Right cardiac atrium (tissue), 1 donor: ENCODE measurements around a stretch of chr1.

DNA sequence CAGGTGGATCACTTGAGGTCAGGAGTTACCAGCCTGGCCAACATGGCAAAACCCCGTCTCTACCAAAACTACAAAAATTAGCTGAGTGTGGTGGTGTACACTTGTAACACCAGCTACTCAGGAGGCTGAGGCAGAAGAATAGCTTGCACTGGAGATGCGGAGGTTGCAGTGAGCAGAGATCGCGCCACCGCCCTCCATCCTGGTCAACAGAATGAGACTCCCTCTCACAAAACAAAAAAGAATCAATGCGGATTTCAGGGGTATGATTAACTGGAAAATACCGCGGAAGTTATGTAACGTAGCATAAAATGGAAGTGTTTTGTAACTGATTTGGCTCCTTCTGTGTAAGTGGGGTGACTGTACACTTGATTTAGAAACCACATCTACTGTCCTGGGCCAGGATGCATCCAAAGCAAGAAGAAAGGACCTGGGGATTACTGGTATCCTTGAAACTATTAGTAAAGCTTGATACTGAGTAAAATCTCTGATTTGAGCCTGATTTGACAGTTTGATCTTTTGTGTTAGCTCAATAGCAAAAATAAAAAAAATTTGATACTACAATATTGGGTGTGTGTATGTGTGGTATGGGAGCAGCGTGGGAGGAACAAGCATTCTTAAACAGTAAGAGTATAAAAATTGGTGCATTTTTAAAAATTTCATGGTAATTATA lies 3.1 kb upstream of the VAMP4 start:
- PRO-cap: no peak

DNA sequence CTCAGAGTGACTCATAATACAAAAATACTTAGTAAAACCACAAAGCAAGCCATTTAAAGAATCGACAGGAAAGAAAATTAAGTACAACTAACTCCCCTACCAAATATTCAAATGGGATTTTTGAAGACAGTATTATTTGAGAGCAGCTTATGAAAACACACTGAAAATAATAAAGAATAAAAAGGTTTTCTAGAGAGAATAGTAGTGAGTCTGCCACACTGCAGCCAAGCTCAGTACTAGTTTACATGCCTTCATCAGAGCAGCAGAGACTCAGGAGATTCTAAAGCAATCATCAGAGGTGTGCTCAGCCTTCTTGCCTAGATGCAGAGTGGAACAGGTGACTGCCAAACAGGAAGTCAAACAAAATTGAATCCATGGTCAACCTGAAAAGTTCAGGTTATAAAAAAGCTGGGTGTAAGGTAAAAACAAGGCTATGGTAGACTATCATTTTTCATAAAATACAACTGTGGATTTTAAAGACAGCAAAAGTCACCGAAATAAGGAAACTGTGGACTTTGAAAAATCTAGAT lies 165.3 kb upstream of the C1orf105 start:
- PRO-cap: no peak

DNA sequence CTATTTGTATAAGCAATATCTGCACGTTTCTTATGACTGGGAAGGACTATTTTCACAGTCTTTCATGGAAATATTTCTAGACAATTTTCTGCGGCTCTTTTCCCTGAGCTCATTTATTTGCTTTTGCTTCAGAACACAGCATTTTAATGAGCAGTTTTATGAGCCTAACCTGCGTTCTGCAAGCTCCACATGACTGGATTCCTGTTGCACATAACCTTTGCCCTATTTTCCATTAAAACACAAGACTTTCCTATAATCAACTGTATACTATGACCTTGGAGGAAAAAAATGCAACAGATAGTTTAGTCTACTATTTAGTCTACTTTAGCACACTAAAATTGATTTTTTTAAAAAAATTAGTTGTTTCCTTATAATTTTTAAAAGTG lies 60.8 kb upstream of the C1orf105 start:
- PRO-cap: no peak

- PRO-cap: no peak
Measured at GRCh38 chr1:172449910-172450462, 6.1 kb upstream of the PIGC start.

DNA sequence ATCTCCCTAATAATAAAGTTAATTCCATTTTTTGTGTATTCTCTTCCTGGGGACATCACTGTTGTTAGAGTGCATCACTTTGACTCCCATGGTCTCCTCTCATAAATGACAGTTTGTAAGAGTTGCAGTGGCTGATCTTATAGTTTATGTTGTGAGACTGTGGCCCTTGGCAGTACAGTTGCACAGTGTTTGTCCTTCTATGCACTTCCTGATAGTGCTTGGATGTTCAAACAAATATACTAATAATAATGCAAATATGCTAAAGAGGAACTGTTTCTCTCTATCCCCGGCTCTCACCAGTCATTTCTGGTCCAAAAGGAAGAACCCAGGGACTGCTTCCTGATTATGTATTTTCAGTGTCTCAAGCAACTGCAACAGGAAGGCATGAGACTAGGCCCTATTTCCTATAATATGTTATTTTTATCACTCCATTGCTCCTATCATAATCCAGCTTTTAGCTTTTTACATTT lies 17.1 kb upstream of the SUCO start:
- PRO-cap: no peak

- PRO-cap: no peak
Measured at GRCh38 chr1:172544244-172544647, 11.3 kb downstream of the SUCO start.

DNA sequence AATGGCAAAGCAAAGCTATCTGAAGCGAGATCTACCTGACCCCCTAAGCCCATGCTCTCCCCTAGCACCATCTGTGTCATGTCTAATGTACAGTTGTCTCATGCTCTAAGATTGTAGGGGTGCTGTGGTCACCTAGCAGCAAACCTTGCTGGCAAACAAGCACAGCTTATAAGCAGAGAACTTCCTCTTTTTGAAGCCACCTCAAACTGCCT lies 66.0 kb downstream of the FASLG start:
- PRO-cap: no peak

DNA sequence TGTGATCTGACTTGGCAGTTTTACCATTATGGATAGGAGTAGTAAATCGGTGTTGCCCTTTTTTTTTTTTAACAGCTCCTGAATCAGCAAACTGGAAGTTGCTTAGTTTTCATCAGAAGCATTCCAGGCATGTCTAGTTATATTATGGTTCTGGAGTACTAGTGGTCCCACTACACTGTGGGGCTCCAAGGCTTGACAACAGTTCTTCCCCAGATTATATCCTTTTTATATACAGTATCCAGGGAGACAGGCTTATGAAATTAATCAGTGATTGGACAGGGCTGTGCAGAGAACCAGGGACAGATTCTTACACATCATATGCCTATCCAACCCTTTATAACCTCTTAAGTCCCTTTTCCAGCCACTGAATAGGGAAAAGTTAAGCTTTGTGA lies 1.3 kb downstream of the PRDX6 start:
- PRO-cap: no peak

GRCh38 chr1:173925895-173926234 lies 8.7 kb upstream of the SERPINC1 start:
- PRO-cap: no peak

- PRO-cap: no peak
Measured at GRCh38 chr1:173947184-173947810, 30.2 kb upstream of the SERPINC1 start.

DNA sequence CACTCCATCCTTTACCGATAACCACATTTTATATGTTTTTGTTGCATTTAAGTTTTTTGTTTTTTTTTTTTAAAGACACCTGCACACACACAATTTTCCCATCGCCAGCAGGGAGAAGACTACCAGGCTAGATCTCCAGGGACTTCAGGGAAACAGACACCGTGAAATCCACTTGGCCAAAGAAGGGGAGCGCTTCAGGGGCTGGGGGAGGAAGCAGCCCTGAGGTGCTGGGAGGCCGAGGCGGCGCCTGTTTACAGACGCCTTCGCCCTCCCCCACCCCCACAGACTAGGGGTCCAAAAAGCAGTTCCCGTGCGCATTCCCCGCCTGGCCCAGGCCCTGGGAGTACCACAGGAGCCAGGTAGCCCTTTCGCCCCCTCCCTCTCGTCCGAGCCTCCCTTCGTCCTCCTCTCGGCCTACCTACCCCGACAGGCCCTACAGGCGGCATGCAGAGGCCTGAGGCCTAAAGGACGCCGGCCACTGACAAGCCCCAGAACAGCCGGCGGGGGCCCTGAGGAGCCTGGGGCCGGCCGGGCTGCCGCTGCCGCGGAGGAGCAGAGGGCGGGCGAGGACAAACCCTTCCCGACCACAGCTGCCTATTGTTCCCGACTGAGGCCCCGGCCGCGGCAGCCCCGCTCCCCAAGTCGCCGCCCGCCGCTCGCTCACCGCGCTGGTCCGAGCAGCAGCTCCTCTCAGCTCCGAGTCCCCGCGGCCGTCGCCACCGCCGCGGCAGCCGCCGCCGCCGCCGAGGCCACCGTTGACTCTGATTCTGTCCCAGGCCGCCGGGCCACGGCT lies 529 bp downstream of the RC3H1 start:
- PRO-cap: unidirectional peak, plus-strand start at position 282 of the sequence; unidirectional peak, plus-strand start at position 491 of the sequence

- PRO-cap: bidirectional peak, plus-strand start at chr1:174159969, minus-strand start at chr1:174160004
Measured at GRCh38 chr1:174159717-174160687, 682 bp downstream of the RABGAP1L start.

DNA sequence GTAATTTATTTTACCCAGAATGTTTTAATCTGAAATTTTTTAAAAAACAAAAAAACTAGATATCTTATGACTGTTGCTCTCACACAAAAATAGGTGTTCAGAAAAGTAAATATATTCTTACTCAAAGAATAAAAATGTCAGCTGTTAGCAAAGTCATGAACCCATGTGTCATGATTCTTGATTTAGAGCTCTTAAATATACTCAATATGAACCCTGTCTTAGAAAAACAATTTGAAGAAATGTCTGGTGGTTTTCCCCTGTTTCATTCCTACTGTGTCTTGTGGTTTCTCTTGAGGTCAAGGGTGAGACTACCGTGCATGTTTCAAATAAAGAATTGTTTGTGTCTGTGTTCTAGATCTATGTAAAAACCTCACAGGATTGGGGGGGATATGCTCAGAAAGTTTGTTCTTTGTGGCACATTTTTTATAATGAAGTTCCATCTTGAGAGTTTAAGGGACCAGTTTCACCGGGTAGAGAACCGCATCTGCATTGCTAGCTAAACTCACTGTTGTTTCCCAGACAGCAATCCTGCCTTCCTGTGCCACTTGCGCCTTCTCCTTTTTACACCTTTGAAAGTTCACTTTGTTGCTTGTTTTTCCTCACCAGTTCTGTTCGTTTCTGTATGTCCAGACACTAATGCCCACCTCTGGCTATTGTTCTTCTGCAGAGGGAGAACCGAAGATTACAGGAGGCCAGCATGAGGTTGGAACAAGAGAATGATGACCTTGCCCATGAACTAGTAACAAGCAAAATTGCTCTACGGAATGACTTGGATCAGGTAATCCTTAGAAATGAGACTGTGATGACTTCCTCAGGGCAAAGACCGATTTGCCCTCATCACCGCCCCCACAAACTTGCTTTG lies 30.9 kb upstream of the CACYBP start:
- PRO-cap: no peak

GRCh38 chr1:174998143-174999115 lies 1.3 kb upstream of the CACYBP start:
- PRO-cap: no peak

DNA sequence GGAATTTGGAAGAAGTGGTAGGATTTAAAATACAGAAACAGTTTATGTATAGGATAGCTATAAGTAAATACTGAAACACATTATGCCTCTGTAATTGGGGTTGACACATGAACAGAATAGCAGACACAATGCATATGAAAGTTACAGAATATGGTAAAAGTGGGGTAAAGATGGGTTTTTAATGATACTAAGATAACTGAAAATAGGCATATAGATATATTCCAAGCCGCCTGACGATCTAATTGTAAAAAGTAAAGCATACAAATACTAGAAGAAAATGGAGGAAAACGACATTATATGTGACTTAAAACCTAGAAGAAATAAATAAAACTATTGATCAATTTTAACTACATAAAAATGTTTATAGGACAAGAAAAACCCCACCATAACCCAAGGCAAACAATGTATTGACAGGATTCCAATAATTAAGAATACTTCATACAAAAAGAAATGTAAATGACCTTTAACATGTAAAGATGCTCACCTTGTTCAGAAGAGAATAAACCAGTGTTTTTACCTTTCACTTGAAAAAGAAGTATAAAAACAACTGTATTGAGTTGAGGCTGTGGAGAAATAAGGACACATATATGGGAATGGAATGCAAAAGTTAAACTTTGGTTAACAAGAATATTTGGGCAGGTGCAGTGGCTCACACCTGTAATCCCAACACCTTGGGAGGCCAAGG lies 11.6 kb downstream of the CACYBP start:
- PRO-cap: no peak

DNA sequence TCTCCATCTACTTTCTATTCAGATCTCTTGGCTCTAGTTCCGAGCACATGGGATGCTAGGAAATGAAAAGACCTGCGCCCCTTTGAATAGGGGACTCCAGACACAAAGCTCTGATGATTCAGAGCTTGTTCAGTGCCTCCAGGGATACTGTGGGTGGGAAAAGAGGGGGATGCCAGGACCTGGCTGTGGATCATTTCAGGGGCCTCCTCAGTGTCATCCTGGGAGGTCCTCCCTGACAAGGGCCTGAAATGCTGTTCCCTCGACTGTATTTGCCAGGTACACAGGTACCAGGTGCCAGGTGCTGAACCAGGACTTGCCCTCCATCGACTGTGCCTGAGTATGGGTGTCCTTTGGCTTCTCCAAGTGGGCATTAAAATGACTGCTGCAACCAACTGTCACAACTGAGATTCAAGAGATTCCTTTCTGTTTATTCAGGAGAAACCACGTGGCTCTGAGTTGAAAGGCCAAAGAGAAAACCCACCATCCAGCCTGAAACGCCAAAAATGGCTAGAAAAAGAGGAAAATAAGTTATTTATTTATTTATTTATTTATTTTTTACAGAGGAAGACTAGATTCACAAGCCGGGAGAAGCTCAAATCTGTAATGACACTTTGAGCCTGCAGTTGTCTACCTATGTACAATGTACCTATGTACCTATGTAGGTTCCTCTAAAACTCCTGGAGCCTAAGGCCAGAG lies 1.2 kb upstream of the KIAA0040 start:
- PRO-cap: no peak

DNA sequence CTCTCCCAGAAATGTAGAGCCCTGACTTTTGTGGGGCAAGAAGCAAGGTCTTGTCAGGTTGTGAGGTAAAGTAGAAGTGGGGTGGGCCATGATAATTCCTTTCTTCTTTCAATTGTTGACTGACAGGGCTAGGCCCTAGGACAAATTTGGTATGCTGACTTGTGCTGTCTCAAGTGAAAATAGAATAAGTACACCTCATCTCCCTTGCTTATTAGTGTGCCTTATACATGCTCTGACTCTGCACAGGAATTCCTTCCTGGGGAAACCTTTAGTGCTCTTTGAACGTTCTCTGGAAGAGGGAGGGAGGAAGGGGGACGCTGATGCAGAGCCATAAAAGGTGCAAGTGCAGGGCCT lies 26.0 kb upstream of the KIAA0040 start:
- PRO-cap: no peak

DNA sequence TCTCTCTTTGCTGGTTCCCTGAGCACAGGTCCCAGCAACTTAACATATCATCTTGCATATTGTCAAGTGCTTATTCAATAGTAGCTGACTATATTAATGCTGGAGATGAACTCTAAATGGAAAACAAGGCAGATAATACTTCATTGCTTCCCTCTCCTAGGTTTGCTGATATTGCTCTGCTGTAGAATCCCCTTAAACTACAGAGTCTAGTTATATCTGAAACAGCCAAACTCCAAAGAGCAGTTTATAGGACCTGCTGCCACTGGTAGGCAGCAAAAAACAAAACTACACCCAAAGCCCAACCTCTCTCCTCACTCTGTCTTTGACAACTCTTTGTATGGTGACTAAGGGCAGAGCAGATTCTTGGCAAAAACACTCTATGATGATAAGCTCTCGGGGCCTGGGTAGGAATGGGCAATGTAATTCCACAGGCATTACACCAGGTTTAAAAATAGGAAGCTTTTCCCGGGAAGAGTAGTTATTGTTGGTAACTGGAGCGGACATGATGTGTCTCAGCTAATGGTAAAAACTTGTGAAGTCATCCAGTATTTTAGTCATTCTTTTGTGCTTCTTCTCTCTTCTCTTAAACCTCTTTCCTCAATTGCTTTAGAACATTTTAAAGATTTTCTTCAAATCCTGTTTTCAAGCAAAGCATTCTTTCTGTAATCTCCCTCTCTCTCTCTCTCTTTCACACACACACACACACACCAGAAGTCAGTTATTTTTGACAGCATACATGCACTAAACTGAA lies 193.3 kb downstream of the PAPPA2 start:
- PRO-cap: no peak

- PRO-cap: no peak
Measured at GRCh38 chr1:177209486-177209798, 38.7 kb downstream of the BRINP2 start.

DNA sequence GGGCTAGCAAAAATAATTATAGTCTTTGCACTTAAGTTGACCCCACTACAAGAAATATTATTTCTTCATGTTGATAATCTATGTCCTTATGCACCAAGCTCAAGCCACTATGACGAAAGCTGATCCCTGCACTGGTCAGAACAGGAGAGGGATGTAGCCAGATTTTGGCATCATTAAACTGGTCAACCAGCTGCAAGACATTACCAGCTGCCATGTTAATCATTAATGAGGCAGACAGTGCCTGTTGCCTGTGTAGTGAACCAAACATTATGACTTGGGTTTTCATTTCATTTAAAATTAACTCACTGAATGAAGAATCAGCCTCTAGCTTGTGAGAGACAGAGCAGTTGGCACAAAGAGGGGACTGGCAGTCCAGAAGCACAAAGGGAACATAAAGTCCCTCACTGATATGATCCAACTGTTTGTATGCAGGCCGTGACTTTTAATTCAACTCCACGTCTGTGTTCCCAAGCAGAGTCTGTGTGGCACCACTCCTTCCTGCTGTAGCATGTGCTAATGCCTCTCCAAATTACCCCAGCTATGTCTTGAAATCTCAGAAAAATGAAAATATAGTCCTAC lies 318.9 kb downstream of the SEC16B start:
- PRO-cap: no peak